Melanocyte of skin (primary cell): Measurements from ENCODE around the genes AADACL4 and PRDM2.

DNA sequence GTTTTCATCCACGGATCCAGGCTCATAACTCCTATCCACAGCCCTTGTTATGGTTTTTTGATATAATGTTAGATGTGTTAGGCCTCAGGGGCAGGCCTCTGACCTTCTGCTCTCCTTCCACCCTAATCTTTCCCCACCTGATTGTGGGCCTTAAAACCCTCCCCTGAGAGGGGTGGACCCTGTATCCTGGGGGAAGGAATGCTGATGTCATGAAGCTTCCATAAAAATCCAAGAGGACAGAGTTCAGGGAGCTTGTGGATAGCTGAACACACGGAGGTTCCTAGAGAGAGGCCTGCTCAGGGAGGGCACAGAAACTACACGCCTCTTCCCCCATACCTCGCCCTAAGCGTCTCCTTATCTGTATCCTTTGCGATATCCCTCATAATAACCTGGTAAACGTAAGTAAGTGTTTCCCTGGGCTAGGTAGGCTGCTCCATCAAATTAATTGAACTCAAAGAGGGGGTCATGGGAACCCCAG, 4.3 kb downstream of the MFN2 start:
- CAGE, long polyA plus RNA, 2 experiments = no peak in any of the 2 experiments

GRCh38 chr1:12051746-12052490, 11.2 kb upstream of the TNFRSF8 start:
- CAGE, long polyA plus RNA, 2 experiments = no peak in any of the 2 experiments

- CAGE, long polyA plus RNA, 2 experiments = no peak in any of the 2 experiments
These were observed 18.6 kb upstream of the TNFRSF1B start for GRCh38 chr1:12148010-12148730.

DNA sequence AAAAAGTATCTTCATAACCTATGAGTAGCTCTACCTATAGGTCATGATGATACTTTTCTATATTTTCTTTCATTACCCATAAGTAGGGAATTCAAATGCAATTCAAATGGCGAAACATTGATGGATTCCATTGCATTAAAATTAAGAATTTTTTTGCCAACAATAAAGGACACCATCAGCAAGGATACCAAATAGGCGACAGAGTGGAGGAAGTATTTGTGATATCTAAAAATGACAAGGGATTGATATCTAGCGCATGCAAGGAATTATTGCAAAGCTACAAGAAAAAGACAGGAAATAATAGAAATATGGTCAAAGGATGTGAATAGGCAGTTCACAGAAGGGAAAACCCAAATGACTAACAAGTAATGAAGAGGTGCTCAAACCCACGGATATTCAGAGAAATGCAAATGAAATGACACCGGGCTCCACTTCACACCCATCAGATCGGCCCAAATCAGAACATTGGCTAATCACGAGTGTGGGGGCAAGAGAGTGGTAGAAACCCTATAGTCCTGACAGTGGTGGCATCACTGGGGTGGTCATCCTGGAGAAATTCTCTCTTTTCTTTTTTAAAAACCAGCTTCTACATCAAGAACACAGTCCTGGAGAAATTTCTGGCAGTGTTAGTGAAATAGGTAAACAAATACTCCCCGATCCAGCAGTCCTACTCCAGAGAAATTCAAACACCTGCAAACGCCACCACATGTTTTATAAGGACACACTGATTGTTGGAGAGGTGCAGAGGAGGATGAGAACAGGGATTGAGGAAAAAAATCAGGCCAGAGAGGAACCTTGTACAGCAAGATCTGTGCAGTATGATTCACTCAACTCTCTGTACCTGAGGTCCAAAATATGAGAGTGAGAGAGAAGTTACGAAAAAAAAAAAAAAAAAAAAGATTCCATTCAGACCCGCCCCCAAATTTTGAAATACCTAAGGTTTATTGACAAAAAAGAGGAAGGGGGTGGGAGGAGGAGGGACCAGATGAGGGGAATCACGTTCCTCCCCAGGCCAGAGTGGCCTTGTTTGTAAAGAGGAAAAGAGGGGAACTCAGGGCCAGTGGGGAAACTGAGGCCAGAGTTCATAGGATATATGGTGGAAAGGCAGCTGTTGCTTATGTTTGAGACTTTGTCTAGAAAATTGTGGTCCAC, 9.3 kb upstream of the TNFRSF1B start:
- CAGE, long polyA plus RNA, 2 experiments = no peak in any of the 2 experiments

DNA sequence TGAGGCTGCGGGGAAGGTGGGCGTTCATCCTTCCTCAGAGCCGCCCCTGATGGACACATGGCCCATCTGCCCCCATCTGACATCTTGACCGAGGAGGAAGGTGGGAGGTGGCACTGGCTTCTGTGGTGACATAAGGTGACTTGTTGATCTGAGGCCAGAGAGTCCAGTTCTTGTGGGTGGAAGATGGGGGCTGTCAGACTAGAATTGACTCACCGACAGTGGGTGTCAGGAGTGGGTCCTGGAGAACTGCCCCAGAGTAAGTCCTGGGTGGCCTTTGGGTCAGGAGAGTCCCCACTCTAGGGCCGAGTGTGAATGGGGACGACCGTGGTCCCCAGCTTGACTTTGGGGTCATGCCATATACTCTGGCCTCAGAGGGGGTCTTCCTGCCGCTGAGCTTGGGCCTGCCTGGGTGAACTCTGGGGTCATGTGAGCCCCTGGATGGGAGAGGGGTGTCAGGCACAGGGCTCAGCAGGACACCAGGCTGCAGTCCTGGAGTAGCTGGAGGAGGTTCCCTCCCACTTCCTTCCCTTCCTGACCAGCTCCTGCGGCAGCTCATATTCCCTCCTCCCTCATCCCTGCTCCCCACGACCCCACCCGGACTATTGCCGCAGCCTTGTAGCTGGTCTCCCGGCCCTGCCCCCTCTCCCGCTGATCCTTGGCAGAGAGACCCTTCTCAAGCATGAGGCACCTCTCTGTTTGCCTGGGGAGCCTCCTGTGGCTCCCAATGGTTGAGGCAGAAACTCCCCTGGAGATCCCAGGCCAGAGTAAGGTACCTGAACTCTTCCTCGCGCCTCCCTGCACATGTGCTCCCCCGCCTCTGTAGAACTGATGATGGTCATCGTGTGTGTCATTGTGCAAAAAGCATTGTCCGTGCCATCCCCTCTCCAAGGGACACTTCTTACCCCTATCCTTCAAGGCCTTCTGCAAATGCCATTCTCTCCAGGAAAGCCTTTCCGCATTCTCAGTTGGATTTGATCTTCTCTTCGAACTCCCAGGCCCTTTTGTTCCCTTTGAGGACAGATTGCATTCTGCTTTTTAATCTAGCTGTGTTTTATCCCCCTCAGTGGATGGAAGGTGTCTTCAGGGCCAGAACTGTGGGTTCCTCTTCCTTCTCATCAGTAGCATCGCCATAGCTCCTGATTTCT, 1.7 kb downstream of the TNFRSF1B start:
- CAGE, long polyA plus RNA, 2 experiments = no peak in any of the 2 experiments

GRCh38 chr1:12177150-12178476, 10.8 kb downstream of the TNFRSF1B start:
- CAGE, long polyA plus RNA, 2 experiments = no peak in any of the 2 experiments

DNA sequence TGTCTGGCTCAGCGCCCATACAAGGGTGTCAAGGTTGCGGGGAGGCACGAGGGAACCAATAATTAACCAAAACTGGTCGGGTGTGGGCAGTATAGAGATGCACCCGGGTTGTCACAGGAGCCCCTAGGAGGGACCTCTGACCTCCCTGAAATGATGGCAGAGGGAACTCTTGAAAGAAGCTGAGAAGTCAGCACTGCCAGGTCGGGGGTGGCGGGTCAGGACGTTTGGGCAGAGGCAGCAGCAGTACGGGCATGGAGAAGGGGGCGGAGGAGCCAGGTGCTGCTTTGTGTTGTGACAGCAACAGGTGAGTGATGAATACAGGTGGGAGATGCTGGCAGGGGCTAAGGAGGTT, 11.7 kb downstream of the TNFRSF1B start:
- CAGE, long polyA plus RNA, 2 experiments = no peak in any of the 2 experiments

GRCh38 chr1:12189355-12190214, 22.8 kb downstream of the TNFRSF1B start:
- CAGE, long polyA plus RNA, 2 experiments = no peak in any of the 2 experiments

DNA sequence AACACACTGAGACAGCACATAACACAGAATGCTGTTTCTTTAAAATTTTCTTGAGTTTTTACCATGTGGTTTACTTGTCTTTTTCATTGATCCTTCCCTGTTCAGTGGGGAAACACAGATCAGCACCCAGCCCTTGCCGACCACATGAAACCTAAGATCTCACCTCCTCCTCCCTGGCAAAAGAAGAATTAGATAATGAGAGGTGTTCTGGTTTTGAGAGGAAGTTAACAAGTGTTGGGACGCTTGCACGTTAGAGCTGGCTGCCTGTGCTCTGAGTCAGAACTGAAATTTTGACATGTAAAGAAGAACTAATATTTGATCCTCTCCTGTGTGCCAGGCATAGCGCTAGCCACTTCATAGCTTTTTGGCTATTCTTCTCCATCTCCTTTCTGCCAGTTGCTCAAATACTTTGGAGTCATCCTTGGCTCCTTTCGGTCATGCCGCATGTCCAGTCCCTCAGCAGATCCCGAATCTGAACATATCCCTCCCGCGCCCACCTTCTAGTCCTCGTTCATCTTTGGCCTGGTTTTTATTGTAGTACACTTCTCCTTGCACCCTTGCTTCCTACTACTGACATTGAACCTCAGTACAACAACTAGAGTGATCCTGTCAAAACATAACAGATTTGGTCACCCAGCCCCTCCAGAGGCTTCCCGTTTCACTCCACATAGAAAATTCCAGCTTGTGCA, 179.4 kb downstream of the DHRS3 start:
- CAGE, long polyA plus RNA, 2 experiments = no peak in any of the 2 experiments

DNA sequence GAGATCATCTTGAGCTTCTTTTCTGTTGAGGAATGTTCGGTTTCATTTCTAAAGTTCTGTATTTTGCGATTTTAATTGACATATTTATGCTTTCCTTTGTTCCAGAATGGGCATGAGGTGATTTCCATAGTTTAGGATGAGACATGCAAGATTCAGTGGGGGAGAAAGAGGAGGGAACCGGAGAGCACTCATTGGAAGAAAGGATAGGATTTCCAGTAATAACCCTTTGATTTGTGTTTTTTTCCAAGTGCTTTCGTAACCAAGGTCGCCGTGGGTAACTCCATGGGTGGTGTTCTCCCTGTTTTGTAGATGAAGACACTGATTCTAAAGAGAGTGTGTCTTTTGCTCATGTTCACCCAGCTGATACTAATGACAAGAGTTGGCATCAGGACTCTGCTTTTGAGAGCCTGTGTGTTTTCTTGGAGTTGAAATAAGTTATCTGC, 170.2 kb downstream of the DHRS3 start:
- CAGE, long polyA plus RNA, 2 experiments = no peak in any of the 2 experiments

DNA sequence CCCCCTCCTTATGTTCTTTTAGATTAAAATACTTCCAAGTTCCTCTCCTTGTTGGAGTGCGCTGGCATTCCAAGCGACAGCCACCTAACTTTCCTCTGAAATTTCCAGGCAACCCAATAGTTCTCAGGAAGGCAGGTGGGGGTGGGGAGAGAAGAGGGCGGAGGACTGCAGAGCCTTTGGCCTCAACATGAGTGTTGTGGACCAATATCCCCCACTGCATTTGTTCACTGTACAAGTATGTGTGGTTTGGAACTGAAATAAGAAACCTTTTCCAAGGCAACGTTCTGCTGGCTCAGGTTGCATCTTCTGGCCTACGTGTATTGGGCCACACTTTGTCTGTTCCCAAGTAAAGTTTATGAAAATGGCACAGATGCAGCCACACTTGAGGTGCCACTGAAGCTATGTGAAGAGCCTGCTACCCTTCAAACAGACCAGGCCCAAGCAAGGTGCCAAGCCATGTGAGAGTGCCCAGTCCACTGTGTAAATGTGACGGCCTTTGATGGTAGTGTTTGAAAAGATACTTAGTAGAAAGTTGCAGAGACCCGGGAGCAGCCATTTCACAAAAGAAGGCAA, 153.3 kb downstream of the DHRS3 start:
- CAGE, long polyA plus RNA, 2 experiments = no peak in any of the 2 experiments

GRCh38 chr1:12496253-12497353, 121.4 kb downstream of the DHRS3 start:
- CAGE, long polyA plus RNA, 2 experiments = no peak in any of the 2 experiments

- CAGE, long polyA plus RNA, 2 experiments = no peak in any of the 2 experiments
These were observed 62.5 kb downstream of the DHRS3 start for GRCh38 chr1:12555530-12555836.

DNA sequence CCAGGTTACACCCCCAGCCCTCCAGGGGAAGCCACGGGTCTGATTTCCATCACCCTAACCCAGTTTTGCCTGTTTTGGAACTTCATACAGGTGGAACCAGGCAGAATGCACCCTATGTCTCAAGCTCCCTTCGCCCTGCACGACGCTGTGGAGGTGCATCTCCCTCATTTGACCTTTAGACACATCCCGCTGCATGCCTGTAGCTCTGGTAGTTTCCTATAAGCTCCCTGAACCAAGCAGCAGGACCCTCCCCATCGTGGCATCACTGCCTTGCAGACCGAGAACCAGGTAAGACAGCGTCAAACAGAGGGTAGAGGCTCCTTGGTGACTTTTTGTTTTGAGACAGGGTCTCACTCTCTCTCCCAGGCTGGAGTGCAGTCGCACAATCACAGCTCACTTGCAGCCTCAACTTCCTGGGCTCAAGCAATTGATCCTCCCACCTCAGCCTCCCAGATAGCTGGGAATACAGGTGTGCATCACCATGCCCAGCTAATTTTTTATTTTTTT, 40.0 kb downstream of the DHRS3 start:
- CAGE, long polyA plus RNA, 2 experiments = no peak in any of the 2 experiments

DNA sequence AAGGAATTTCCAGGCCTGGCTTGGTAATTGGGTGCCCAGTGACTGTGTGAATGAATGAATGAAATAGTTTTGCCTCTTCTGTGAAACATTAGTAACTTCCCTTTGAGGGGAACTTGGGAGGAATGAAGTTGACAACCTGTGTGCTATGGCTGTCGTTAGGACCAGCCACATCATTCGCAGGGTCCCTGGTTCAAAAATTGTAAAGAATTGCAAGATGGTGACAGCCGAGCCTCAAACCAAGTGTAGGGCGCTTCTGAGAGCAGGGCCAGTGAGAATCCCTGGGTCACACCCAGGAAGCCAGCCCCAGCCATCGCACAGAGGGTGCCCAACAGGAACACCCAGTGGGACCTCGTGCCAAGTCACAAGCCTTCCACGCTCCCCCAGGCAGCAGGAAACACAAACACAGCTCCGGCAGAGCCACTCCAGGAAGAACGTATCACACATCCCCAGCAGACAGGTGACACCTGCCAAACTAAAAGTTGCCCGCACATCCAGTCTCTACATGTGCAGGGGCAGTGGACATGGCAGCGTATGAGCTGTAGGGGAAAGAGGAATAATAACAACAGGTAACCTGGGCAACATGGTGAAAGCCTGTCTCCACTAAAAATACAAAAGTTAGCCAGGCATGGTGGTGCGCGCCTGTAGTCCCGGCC, 20.3 kb downstream of the DHRS3 start:
- CAGE, long polyA plus RNA, 2 experiments = no peak in any of the 2 experiments

GRCh38 chr1:12617544-12617837, 519 bp downstream of the DHRS3 start:
- CAGE, long polyA plus RNA, 2 experiments = no peak in any of the 2 experiments

DNA sequence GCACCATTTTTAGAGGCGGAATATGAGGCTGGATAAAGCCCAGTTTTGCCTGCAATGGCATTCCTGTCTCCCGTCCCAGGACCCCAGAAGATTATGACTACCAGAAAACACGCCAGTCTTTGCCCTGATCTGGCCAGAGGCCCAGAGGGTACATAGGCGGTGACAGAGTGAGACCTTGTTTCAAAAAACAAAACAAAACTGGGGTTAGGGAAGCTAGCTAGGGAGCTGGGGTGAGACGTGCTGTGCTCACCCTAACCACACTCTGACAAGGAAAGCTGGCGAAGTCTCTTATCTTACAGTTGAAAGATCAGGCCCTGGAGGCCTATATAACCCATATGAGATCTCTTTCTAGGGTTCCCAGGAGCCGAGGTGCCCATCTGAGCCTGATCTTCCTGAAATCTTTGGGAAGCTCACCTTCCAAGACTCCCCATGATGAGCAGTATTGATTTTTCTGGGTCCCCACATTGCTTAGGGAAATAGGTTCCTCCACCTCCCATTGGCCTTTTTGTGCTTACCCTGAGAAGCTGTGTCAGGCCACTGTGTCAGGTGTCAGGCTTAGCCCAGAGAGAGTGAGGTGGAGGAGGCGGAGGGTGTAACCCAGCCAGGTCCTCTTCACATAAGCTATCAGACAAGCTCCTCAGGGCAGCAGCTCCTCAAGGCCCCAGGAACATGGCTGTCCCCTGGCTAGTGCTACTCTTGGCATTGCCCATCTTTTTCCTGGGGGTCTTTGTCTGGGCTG, at the start of gene AADACL4:
Gene AADACL4 (plus strand): TSS at position 208 of the 739 bp plus-strand sequence.
- CAGE, long polyA plus RNA, 2 experiments = no peak in any of the 2 experiments

- CAGE, long polyA plus RNA, 2 experiments = no peak in any of the 2 experiments
These were observed 46.7 kb downstream of the PRAMEF20 start for GRCh38 chr1:13456709-13457533.

GRCh38 chr1:13535153-13535835, 21.5 kb upstream of the LRRC38 start:
- CAGE, long polyA plus RNA, 2 experiments = no peak in any of the 2 experiments

- CAGE, long polyA plus RNA, 2 experiments = no peak in any of the 2 experiments
These were observed at the start of gene PRDM2 for GRCh38 chr1:13699878-13700755. PRDM2 (plus strand) TSS chr1:13700188.